Osteoblast (primary cell): ENCODE measurements around the genes C11orf65 and ARHGAP20.

DNA sequence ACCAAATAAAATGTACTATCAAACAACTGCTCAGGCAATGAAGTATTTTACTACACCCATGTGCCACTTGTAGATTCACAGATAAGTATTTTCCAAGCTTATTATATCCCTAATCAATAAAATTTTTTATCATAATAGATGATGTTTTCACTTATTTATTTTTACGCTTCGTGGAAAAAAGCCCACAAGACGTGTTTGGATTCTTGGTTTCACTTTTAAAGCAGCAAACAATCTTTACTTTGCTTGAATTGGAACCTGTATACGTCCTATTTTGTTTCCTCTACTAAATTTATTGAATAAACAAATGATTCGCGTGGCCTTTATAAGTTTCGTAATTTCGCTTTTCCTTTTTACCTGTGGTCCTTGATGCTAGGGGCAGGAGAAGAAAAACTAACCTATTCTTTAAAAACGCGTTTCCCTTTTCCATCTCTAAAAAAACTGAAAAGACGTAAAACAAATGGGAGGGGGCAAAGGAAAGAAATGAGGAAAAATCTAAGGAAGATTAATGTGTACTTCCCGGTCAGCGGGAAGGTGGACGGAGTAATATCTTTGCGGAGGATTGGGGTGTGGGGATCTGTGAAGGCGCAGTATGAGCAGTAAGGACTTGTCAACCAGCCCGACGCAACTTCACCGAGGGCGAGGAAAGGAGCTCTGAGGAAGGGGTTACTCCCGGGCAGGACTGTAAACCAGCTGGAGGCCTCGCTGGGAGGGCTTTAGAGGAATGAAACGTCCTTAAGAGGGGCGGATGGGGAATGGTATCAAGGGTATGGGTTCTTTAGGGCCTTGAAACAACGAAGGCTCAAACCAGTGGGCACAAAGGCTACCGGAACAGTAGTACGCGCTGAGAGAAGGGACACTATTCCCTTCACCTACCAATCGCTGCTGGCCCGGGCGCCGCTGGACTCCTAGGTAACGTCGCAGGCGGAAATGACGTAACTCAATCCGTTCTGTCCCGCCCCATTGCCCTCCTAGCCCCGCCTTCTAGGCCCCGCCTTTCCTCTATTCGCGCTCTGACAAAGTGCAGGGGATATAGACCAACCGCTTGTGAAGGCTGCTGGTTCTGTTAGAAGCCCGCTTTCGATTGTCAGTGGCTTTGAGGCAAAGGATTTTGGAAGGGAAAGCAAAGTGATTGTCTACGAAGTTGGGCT, at the start of gene C11orf65:
Gene C11orf65 (minus strand): TSS at position 932 of the 1,148 bp plus-strand sequence.
- CAGE, long polyA plus RNA, result no peak
- RRBS, result 3% methylated on average over 5 of the region's 46 CpGs

- CAGE, long polyA plus RNA, result no peak
- RRBS, result no CpG with 5 or more reads among the region's 43 CpGs
These were observed 887 bp downstream of the EXPH5 start for GRCh38 chr11:108592565-108593197.

GRCh38 chr11:108647359-108648550, 17.1 kb upstream of the DDX10 start:
- CAGE, long polyA plus RNA, result no peak
- RRBS, result no CpG with 5 or more reads among the region's 12 CpGs

GRCh38 chr11:108854082-108854777, 189.4 kb downstream of the DDX10 start:
- CAGE, long polyA plus RNA, result no peak
- RRBS, result no CpG with 5 or more reads among the region's 2 CpGs

DNA sequence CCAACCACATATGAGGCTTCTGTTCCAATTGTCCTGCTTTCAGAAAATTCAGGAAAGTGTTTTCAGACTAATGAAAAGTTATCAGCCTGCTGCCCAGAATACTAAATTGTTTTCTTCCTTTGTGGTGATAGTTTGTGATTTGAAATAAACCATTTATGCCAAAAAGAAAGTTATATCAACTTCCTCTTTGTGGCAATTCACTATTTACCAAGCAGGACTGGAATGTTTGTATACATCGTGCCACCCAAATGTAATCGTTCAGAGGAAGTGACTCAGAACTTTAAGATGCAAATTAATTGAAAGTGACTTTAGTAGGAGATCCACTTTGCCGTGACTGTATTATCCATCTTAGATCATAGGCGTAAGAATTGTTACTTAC, 230.9 kb downstream of the DDX10 start:
- CAGE, long polyA plus RNA, result no peak
- RRBS, result no CpG with 5 or more reads among the region's 4 CpGs

DNA sequence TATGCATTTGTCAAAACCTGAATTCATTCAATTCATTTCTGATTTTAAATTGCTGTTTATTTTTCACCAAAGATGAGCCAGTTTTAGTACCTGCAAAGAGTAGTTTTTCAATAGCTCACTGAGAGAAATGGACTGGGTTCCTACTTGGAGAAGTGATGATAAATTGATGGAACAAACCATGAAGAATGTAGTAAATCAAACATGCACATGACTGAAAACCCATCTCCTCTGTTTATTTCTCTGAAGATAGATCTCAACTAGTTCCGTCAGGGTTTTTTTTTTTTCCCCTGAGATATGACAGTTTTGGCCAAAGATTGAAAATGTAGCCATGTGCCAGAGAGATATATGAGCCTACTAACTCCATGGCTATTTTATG, 239.6 kb downstream of the DDX10 start:
- CAGE, long polyA plus RNA, result no peak
- RRBS, result no CpG with 5 or more reads among the region's 1 CpG

DNA sequence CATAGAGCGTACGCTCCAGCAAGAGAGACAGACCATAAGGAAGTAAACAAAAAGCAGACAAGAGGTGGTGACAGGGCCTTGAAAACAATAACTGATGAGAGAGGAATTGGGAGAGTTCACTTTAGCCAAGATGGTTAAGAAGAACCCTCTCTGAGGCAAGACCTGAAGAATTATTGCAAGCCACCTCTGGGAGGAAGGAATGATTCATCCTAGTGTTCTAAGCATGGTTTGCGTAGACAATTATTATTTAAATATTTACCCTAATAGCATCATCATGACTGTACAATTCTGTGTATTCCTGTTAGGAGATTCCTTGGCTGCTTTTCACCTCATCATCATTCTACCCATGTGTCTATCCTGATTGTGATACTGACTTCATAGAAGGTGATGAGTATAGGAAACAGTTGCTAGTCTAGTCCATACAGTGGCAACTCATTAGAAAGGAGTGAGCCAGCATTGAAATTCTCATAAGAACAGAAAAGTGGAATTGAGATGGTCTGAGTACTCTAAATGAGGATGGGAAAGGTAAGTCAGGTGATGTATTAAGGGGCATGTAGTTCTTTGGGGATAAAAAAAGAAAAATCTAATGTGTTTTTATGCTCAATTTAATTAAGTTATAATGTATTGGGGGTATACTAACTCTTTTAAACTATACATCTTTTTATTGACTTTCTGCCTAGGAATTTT, 264.5 kb downstream of the DDX10 start:
- CAGE, long polyA plus RNA, result no peak
- RRBS, result no CpG with 5 or more reads among the region's 3 CpGs

GRCh38 chr11:108967512-108968142, 302.8 kb downstream of the DDX10 start:
- CAGE, long polyA plus RNA, result no peak
- RRBS, result no CpG with 5 or more reads among the region's 9 CpGs

GRCh38 chr11:110237451-110237846, 59.0 kb downstream of the RDX start:
- CAGE, long polyA plus RNA, result no peak
- RRBS, result no CpG with 5 or more reads among the region's 8 CpGs

DNA sequence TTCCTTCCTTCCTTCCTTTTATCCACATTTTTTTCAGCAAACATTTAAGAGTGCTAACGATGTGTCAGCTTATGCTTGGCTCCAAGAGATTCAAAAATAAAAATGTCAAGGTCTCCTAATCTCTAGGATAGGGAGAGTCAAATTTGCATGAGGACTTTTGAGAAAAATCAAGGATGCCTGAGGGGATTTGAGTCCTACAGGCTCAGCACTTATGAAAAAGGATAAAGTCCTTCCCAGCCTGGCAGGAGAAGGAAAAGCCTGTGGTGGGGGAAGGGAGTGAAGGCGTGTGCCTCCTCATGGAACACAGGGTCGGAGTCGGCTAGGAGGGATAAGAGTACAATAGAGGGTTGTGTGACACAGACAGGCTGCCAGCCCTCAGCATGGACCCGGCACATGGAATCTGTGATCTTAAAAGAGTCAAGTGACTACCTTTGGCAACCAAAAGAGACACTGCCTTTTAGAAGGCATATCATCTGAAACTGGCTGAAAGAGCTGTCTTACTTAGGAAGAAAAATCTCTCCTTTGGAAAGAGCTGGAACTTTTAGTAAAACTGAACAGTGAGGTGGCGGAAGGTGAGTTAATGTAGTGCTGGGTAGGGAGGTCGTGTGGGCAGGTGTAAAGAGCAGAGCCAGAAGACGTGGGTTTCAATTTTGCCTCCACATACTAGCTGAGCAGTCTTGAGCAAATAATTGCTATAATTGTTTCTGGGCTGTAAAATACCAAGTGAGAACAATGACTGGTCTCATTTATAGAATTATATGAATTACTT, 58.7 kb upstream of the RDX start:
- CAGE, long polyA plus RNA, result no peak
- RRBS, result no CpG with 5 or more reads among the region's 8 CpGs

DNA sequence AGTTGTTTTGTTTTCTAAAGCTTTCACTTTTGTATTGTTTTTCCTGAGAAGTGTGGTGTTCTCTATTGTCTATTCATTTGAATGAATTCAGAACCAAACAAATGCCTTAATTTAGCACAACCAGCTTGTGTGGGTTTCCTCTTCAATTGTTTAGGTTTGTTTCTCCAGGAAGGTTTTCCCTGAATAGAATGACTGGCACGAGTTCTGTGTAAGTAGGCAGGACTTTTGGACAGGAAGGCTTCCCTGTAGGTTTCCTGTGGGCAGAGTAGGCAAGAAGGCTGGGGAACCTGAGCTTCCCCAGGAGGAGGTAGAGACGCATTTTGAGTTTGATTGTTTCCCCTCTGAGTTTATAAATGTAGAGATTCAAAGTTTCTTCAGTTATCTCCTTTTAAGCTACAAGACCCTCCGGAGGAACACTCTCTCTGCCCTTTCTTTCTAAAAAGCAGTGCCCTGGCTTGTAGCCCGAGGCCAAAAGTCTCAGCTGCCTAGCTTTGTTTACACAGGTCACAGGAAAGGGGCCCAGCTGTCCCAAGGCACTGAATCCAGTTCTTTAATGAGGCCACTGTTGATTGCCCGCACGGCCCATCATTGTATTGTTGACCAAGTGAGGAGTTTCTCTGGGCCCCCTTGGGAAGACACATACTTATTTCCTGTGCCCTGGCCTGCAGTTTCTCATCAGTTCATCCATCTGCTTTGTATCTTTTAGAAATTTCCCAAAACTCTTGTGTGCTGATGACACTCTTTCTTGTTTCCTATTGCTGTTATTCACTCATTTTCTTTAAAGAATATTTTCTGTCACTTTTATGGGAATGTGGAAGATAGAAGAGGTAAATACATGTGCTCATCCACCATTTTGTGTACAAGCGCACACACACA, 66.6 kb upstream of the FDX1 start:
- CAGE, long polyA plus RNA, result no peak
- RRBS, result no CpG with 5 or more reads among the region's 7 CpGs

DNA sequence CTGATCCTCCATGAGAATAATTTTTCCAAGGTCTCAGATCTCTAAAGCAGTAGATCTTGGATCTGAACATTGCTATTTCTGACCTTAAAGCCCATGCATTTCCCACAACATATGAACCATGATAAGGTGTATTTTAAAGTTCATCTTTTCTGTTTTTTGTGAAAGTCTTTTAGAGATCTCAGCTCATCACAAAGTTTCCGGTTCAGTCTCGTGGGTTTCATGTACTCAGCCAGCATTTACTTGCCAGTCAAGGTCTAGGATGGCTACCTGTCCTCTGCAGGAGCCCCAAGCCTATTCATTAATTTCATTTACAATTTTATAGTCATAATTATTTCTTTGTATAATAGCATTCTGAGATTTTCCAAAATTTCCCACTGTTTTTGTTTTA, 526 bp upstream of the FDX1 start:
- CAGE, long polyA plus RNA, result no peak
- RRBS, result no CpG with 5 or more reads among the region's 2 CpGs

- CAGE, long polyA plus RNA, result no peak
- RRBS, result no CpG with 5 or more reads among the region's 10 CpGs
These were observed 5.0 kb downstream of the FDX1 start for GRCh38 chr11:110434539-110435373.

- CAGE, long polyA plus RNA, result no peak
- RRBS, result no CpG with 5 or more reads among the region's 6 CpGs
These were observed 132.5 kb downstream of the ARHGAP20 start for GRCh38 chr11:110579539-110580340.

DNA sequence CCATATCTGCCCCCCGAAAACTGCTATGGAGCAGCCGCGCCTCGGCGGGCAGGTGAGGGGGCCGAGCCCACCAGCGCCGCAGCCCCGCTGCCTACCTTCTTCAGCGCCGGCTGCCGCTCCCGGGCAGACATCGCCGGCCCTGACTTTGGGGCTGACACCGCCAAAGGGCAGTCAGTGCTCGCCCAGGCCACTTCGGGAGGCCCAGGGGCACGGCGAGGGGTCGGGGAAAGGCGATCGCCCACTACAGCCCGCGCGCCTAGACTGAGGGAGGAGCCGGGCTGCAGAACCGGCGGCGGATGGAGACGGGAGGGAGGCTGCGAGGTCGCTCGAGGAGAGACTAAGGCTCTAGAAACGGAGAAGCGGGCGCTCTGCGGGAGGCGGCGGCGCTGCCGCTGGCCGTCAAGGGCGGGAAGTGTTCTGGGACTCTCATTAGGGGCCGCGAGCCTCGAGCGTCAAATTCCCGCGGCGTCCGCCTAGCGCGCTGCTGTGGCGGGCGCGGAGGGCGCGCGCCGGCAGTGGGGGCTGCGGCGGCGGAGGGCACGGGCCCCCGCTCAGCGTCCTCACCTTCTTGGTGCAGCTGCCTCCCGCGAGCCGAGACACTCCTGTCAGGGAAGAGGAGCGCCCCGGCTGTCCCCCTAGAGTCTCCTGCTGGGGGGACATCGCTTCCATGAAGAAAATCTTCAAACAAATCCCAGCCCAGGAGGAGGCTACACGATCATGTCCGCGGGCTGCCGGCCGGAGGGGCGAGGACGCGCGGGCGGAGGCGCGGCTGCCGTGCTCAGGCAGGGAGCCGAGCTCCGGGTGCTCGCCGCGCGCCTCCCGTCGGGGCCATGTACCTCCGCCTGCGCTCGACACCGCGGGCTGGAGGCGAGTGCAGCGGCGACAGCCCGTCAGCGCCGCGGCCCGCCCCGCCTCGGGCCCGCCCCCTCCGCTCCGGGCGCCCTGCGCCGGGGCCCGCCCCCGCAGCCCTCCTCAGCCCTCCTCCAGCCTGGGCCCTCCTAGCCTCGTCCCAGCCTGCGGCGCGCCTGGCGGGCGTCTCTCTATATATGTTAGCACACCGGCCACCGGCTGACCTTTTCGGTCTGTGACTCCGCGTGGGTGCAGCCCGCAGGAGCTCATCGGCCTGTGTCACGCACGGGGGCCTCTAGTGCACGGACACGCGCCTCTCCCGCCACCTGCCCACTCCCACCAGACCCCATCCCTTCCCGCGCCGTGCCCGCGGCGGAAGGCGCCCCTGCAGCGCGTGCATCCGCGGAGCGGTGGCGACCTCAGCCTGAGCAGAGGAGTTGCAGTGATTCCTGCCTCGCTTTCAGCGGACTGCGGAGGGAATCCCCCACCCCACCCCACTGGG, at the start of gene ARHGAP20:
Gene ARHGAP20 (minus strand): TSS at position 875 of the 1,351 bp plus-strand sequence.
- CAGE, long polyA plus RNA, result no peak
- RRBS, result 2% methylated on average over 20 of the region's 152 CpGs

DNA sequence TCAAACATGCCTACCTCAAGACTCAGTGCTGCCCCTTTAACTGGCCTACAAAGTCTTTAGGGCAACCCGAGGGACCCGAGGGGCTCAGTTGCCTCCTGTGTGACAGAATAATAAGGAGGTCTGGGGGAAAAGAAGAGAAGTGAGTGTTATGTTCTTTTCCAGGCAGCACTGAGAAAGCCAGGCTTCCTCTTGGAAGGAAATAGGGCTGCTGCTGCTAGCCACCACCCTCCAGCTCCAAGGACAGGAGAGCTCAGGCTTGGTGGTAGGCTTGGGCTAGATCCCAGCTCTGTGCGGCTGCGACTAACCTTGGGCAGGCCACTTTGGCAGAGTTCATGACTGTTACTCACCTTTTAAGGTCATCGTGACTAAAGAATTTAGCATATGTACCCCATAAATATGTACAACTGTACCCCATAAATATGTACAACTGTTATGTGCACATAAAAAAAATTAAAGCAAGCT, 124.9 kb upstream of the POU2AF2 start:
- CAGE, long polyA plus RNA, result no peak
- RRBS, result no CpG with 5 or more reads among the region's 5 CpGs

DNA sequence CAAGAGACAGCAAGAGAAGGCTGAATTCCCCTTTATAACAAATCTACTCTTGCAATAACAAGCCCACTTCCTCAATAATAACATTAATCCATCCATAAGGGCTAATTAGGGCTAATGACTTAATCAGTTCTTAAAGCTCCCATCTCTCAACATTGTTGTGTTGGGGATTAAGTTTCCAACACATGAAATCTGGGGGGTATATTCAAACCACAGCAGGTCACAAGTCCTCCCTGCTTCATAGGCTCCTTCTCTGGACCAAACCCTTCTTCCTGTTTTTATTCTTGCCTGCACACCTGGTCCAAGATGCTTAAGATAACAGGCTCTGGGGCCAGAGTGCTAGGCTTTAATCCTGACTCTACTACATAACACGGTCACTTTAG, 68.0 kb upstream of the POU2AF2 start:
- CAGE, long polyA plus RNA, result no peak
- RRBS, result no CpG with 5 or more reads among the region's 1 CpG

- CAGE, long polyA plus RNA, result no peak
- RRBS, result no CpG with 5 or more reads among the region's 4 CpGs
These were observed 11.7 kb downstream of the POU2AF3 start for GRCh38 chr11:111309982-111310562.

DNA sequence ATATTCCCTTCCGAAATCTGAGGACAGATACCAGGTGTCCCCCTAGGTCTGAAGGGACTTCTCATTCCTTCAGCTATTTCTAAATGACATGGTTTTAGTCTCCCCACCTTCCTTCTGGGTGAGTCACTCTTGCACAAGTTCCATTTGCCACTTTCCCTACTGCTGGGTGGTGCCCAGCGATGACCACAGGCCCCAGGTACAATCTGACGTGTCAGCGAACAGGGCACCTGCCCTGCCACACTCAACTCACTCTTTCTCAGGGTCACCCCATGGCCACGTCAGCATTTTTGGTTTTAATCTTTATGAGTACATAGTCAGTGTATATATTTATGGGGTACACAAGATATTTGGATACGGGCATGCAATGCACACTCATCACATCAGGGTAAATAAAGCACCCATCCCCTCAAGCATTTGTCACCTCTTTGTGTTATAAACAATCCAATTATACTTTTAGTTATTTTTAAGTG, 17.2 kb downstream of the POU2AF1 start:
- CAGE, long polyA plus RNA, result no peak
- RRBS, result no CpG with 5 or more reads among the region's 6 CpGs

DNA sequence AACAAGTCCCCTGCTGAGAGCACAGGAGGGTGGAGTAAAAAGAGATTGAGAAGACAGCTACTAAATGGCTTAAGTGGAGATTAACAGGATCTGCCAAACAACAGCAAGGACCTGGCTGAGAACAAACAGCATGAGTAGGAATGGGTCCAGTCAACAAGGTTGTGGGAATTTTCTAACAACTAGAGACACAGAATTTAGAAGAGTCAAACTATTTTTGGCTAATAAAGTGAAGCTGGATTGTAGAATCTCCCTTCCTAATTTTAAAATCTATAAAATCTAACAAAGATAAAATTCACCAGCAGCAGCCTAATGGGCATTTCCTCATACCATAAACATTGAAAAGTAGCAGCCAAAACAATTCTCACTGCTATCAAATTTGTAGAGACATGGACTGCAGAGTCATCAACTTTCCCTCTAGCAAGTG, 18.0 kb downstream of the BTG4 start:
- CAGE, long polyA plus RNA, result no peak